IMR-90 (cell line): ENCODE measurements around a stretch of chr4.

DNA sequence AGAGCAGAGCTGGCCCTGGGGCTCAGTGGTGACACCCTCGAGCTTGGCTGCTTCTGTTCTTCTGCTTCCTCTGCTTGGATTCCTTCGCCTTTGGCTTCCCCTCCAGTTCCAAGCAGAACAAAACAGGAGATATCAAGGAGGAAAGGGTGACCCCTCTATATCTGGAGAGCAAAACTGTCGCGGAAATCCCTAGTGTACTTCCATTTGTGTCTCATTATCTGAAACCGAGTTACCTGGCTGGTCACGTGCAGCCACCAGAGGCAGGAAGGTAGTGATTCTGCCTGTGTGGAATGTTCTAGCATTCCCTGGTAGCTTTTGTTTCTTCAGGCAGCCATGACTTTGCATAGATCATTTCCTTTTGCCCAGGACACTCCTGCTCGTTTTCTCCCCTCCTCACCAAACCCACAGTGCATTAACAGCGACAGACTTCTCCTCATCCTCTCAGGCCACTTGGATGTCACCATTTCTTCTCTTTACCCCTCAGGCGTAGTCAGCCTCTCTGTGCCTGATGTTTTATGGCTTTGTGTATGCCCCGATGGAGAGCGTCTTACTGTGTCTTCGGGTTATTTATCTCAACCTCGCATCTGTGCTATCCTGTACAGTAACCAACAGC, 107.9 kb downstream of the PTTG2 start:
- RRBS, result no CpG with 5 or more reads among the region's 13 CpGs
CAGE:
- cytosol, long polyA plus RNA, result no peak
- long polyA plus RNA, result no peak
- nucleus, long polyA plus RNA, result no peak

DNA sequence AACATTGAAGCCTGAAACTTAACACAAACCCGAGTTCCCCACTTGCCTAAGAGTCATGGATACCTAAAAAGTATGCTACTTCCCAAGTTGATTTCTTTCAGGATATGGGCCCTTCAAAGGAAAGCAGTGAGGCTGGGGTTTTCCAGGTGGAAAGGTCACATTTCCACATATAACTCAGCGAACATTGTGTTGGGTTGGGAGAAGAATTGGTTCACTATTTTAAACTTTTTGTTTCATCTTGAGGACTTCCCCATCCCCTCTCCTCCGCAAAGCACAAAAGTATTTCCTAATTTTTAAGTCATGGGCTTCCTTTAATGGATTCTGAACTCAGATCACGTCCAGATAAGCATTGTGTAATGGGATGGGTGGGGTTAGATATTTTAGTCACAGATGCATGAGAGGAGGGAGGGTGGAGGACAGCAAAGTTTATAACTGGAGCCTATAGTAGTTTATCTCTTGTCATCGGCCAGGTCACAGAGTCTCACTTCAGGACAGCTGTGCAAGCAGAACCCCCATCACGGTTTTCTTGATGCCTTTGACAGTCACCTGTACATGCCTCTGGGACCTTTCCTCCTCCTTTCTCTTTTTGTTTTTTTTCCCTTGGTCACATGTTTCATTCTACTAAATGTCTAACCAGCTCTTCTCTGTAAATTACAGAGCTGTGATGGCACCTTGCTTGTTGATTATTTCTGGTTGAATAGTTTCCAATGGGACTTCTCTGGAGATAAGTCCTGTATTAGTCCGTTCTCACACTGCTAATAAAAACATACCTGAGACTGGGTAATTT, 115.3 kb downstream of the PTTG2 start:
- RRBS, result no CpG with 5 or more reads among the region's 7 CpGs
CAGE:
- cytosol, long polyA plus RNA, result no peak
- long polyA plus RNA, result no peak
- nucleus, long polyA plus RNA, result no peak

DNA sequence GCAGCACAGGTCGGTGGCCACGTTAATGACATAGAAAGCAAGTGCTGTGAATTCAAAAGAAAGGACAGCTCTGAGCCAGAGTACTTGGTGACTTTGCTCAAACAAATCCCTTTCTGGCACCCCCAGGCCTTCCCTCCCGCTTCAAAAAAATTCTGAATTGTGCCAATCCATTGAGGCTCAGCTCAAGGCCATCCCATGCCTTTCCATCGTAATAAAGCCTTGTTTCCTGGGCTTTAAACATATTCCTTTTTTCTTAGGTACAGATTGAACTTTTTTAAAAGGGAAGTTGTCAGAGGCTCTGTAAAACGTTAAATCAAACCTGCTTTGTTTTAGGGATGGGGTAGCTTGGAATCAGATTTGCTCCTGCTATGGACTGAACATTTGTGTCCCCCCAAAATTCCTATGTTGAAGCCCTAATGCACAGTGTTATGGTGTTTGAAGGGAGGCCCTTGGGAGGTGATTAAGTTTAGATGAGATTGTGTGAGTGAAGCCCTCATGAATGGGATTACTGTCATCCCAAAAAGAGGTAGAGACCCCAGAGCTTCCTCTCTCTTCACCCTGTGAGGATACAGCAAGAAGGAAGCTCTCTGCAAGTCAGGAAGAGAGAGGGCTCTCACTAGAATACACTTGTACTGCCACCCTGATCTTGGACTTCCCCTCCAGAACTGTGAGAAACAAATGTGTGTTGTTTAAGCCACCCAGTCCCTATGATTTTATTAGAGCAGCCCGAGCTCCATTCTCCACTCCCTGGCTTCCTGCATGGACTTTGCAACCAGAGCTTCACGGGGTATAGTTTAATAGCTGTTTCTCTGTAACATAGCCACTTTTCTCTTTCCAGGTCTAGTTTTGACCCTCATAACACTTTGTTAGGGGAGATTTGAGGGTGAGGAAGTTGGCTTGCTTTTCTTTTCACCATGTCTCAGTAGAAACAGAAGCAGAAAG, 118.1 kb downstream of the PTTG2 start:
- RRBS, result no CpG with 5 or more reads among the region's 7 CpGs
CAGE:
- cytosol, long polyA plus RNA, result no peak
- long polyA plus RNA, result no peak
- nucleus, long polyA plus RNA, result no peak

- RRBS, result no CpG with 5 or more reads among the region's 1 CpG
CAGE:
- cytosol, long polyA plus RNA, result no peak
- long polyA plus RNA, result no peak
- nucleus, long polyA plus RNA, result no peak
Observed at GRCh38 chr4:38140488-38141294, 180.5 kb downstream of the PTTG2 start.

GRCh38 chr4:38157315-38157935, 197.2 kb downstream of the PTTG2 start:
- RRBS, result no CpG with 5 or more reads among the region's 4 CpGs
CAGE:
- cytosol, long polyA plus RNA, result no peak
- long polyA plus RNA, result no peak
- nucleus, long polyA plus RNA, result no peak

- RRBS, result no CpG with 5 or more reads among the region's 1 CpG
CAGE:
- cytosol, long polyA plus RNA, result no peak
- long polyA plus RNA, result no peak
- nucleus, long polyA plus RNA, result no peak
Observed at GRCh38 chr4:38190712-38191017, 230.5 kb downstream of the PTTG2 start.

DNA sequence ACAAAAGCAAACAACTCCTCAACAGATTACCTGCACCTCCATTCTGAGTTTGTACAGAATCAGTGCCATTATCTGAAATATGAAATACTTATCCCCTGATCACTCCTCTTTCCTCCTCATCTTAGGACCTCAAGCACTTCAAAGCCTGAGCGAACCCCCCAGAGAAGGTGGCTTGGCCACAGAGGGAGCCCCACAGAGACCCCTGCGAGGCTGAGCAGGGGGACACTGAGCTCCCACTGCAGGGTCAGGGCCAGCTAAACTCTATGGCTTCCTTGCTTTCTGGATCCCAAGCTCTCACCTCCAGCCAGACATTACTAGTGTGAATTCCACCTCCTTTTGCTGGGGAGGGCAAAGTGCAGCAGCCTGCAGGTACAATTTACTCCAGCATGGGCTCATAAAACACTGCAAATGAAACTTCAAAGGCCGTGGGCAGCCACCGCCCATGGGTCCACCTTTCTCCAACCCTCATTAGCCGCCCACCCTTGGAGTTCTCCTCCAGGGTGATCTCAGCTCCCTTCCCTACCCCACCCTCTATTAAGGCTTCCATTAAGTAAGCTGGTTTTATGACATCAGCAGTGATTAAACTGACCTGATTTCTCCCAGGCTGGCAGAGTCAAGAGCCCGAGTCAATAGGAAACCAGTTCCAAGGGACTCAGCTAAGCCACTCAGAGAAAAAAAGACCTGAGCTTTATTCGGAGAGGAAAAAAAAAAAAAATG, 319.3 kb downstream of the PTTG2 start:
- RRBS, result no CpG with 5 or more reads among the region's 7 CpGs
CAGE:
- cytosol, long polyA plus RNA, result no peak
- long polyA plus RNA, result no peak
- nucleus, long polyA plus RNA, result no peak

- RRBS, result no CpG with 5 or more reads among the region's 4 CpGs
CAGE:
- cytosol, long polyA plus RNA, result no peak
- long polyA plus RNA, result no peak
- nucleus, long polyA plus RNA, result no peak
Observed at GRCh38 chr4:38625474-38625937, 38.5 kb upstream of the KLF3 start.

- RRBS, result no CpG with 5 or more reads among the region's 2 CpGs
CAGE:
- cytosol, long polyA plus RNA, result no peak
- long polyA plus RNA, result no peak
- nucleus, long polyA plus RNA, result no peak
Observed at GRCh38 chr4:38634163-38634748, 29.7 kb upstream of the KLF3 start.

DNA sequence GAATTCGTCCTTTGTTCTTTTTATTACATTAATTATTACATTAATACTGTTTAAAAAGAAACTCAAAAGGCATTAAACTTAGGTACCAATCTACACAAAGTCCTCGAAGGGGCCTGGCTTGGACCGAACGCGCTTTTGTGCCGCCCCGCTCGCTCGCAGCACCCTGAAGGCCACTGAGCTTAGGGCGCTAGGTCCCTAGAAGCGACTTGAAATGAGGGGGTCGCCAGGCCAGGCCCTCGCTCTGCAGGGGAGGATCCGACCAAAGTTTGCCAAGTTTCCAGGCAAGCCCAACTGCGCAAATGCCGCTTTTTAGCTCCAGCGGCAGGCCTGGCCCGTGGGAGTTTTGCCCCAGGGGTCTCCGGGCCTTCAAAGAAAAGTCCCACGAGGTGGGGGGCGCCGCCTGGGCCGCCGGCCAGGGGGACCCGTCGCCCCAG, 1.1 kb upstream of the KLF3 start:
- RRBS, result 1% methylated on average over 8 of the region's 26 CpGs
CAGE:
- cytosol, long polyA plus RNA, result no peak
- long polyA plus RNA, result no peak
- nucleus, long polyA plus RNA, result no peak

DNA sequence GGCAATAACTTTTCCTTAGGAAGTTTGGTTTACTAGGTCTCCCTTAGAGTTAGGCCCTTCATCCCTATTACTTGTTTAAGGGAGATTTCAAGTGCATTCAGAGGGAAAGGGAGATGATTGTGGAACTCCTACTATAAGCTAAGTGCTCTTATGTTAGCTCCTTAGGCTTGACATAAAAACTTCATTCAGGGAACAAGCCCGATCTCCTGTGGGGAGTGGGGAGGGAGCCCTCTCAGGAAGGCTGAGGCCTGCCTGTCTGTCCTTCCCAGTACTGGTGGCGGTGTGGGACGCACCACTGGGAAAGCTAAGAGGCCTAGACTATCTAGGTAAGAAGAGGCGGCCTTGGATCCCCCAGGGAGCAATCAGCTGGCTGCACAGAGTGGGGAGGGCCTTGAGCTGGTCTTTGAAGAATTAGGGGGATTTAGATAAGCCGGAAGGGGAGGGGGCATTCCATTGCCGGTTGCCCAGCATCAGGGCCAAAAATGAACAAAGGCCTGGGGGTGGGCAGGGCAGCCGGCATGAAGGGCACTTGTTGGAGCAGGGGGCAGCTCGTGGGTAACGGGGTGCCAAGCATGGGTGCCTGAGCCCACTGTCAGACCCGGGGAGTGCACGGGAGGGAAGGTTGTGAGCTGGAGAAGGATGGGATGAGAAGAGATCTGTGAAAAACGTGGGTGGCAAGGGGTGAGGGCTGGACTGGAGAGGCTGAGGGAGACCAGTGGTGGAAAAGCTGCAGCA, 8.3 kb downstream of the KLF3 start:
- RRBS, result 26% methylated on average over 3 of the region's 12 CpGs
CAGE:
- cytosol, long polyA plus RNA, result no peak
- long polyA plus RNA, result no peak
- nucleus, long polyA plus RNA, result no peak

DNA sequence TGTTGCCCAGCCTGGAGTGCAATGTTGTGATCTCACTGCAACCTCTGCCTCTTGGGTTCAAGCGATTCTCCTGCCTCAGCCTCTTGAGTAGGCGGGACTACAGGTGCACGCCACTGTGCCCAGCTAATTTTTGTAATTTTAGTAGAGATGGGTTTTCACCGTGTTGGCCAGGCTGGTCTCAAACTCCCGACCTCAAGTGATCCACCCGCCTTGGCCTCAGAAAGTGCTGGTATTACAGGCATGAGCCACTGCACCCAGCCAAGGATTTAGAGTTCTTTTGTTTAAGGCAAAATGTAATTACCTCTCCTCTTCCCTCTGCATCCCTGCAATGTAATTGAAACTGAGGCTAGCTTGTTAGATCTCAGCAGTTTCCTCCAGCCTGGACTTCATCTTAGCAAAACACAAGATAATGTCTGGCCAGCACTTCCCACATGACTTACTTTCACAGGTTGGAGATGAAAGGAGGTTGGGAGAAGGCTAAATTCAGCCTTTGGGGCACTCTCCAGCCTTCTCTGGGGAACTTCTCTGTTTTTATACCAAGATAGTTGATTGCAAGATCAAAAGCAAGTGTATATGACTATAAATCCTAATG, 37.8 kb downstream of the KLF3 start:
- RRBS, result no CpG with 5 or more reads among the region's 6 CpGs
CAGE:
- cytosol, long polyA plus RNA, result no peak
- long polyA plus RNA, result no peak
- nucleus, long polyA plus RNA, result no peak

DNA sequence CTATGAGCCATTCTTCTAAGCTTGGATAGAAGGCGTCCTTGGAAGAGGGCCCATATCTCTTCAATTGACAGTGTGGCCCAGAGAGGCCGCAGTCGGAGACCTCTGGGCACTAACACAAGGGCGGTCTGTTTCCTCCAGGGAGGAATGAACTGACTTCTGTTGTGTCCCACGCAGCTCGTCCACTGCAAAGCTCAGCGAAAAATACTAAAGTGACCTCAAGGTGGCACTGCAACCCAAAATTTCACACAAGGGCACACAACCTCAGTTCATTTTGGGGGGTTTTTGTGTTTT, 23.3 kb downstream of the TLR10 start:
- RRBS, result no CpG with 5 or more reads among the region's 7 CpGs
CAGE:
- cytosol, long polyA plus RNA, result no peak
- long polyA plus RNA, result no peak
- nucleus, long polyA plus RNA, result no peak

DNA sequence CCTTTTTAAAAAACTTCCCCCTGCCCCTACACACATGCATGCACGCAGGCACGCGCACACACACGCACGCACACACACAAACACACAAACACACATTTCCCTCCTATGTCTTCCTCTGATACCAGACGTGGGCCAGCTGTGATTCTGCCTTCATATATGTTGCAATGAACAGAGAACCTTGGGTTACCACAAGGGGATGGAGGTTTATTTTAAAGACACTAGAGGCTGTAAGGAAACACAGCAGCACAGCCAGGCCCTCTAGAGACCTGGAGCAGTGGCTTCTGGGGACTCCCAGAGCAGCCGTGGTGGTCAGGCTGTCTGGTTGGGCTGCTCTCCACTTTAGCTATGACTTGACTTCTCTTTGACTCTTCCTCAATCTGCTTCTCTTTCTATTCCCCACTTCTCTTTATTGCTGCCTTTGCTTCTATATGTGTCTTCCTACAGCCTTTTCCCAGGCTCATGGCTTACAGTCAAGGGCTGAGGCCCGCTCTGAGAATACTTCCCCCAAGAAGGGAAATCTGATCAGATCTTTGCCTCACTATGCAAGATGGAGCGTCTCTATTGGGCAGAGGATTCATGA, 3.2 kb upstream of the TLR10 start:
- RRBS, result no CpG with 5 or more reads among the region's 9 CpGs
CAGE:
- cytosol, long polyA plus RNA, result no peak
- long polyA plus RNA, result no peak
- nucleus, long polyA plus RNA, result no peak

- RRBS, result no CpG with 5 or more reads among the region's 6 CpGs
CAGE:
- cytosol, long polyA plus RNA, result no peak
- long polyA plus RNA, result no peak
- nucleus, long polyA plus RNA, result no peak
Observed at GRCh38 chr4:38855846-38856496, 646 bp downstream of the TLR6 start.

DNA sequence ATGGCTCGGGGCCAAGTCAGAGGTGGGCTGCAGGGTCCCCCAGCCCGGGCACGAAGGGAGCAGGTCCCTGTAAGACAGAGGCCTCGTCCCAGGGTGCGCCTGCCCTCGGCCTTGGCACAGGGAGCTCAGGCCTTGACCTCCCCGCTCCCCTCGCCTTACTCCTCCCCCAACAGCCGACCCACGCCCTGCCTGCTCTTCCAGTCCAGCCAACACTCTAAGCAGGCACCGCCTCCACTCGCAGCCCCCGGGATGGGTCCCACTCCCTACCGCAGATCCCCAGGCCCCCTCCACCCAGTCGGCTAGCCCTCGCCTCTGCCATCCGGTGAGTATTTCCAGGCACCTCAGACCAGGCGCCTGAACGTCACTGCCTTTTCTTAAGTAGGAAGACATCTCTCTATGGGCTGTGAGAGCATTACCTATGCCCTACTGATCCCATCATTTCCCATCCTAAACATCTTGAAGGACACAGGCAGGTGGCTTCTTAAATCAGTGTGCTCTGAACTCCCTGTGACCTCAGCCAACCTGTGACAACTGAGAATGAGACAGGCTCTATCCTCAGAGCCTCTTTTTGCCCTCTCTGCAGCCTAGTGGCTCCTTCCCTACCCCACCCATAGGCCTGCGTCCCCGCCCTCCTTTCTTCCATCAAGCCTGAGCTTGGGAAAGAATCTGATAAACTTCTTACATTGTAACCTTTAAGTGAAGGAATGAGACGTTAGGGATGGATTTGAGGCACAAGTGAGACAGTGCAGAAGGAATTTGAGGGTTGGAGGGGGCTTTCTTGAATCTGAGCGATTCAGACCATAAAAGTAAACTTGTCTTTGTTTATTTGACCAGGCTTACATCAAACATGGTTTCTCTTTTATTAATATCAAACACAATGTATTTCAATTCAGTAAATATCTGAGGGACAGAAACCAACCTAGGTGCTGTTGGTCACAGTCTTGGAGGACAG, 895 bp downstream of the FAM114A1 start:
- RRBS, result 4% methylated on average over 5 of the region's 23 CpGs
CAGE:
- cytosol, long polyA plus RNA, result no peak
- long polyA plus RNA, result no peak
- nucleus, long polyA plus RNA, result no peak

GRCh38 chr4:38949248-38949523, 81.6 kb downstream of the FAM114A1 start:
- RRBS, result no CpG with 5 or more reads among the region's 3 CpGs
CAGE:
- cytosol, long polyA plus RNA, result no peak
- long polyA plus RNA, result no peak
- nucleus, long polyA plus RNA, result no peak

DNA sequence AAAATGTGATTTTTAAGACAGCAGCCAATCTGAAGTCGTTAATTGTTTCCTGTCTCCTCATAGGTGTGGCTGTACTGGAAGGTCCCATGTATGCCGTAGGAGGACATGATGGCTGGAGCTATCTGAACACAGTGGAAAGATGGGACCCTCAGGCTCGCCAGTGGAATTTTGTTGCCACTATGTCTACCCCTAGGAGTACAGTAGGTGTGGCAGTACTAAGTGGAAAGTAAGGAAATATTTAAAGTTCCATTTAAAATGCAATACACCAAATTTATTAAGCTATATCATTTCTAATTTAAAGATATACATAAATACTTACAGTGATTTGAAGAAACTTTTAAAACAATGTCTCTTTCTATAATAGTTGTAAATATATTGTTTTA, 45.5 kb downstream of the KLHL5 start:
- RRBS, result no CpG with 5 or more reads among the region's 3 CpGs
CAGE:
- cytosol, long polyA plus RNA, result no peak
- long polyA plus RNA, result no peak
- nucleus, long polyA plus RNA, result no peak

- RRBS, result no CpG with 5 or more reads among the region's 7 CpGs
CAGE:
- cytosol, long polyA plus RNA, result no peak
- long polyA plus RNA, result no peak
- nucleus, long polyA plus RNA, result no peak
Observed at GRCh38 chr4:39366888-39367071, 618 bp upstream of the RFC1 start.

GRCh38 chr4:39375426-39375843, 9.3 kb upstream of the RFC1 start:
- RRBS, result no CpG with 5 or more reads among the region's 4 CpGs
CAGE:
- cytosol, long polyA plus RNA, result no peak
- long polyA plus RNA, result no peak
- nucleus, long polyA plus RNA, result no peak